Measurements from ENCODE around the gene TFAM.

DNA sequence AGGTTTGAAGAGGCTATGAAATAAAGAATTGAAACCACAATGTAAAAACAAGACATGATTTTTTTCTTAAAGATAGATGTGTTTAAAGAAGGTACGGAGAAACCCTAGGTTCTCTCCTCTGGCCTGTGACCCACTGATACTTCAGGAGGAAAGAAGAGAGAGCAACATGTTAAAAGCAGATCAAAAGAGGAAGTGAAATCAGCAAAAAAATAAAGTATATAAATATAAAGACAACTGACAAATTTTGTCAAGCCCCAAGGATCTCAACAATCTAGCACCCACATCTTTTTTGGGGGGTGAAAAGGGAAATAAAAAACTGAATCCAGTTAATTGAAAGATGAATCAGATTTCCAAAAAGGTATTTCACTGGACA lies 111.4 kb upstream of the ASAH2 start:
- PRO-cap, result no peak
- RAMPAGE, long total RNA, 2 experiments, result no peak in any of the 2 experiments

- PRO-cap, result no peak
- RAMPAGE, long total RNA, 2 experiments, result no peak in any of the 2 experiments
Observed at GRCh38 chr10:50400649-50401086, 149.4 kb upstream of the ASAH2 start.

GRCh38 chr10:50619678-50620673 lies 3.8 kb downstream of the SGMS1 start:
- PRO-cap, result no peak
- RAMPAGE, long total RNA, 2 experiments, result no peak in any of the 2 experiments

- PRO-cap, result unidirectional peak, plus-strand start at chr10:50622412
- RAMPAGE, long total RNA, 2 experiments, result no peak in any of the 2 experiments
Observed at GRCh38 chr10:50621651-50622673, 1.8 kb downstream of the SGMS1 start.

DNA sequence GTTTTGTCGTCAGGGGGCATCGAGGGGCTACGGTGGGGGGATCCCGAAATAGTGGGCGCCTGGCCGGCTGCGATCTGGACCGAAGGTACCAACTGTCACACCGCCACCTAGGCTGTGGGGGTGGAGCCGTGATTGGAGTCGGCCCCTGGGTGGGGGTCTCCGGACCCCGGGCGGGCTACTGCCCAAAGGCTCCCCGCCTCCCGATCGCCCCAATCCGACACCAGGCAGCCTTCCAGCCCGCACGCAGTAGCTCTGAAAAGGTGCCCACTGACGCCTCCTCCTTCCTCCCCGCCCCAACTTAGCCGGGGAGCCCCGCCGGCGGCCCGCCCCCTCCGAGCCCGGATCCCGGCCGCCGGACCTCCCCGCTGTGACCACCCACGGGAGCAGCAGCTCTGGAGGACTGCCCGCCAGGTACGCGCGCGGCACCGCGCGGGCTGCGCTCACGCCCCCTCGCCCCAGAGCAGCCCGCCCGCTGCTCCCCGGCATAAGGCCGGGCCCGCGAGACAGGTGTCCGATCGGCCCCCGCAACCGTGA lies 548 bp downstream of the SGMS1 start:
- PRO-cap, result bidirectional peak, plus-strand start outside the sequence, minus-strand start at position 254 of the sequence
- RAMPAGE, long total RNA, 2 experiments, result no peak in any of the 2 experiments

- PRO-cap, result bidirectional peak, plus-strand start at chr10:50624951, minus-strand start at chr10:50624981; unidirectional peak, minus-strand start at chr10:50625381
- RAMPAGE, long total RNA, 2 experiments, result start-site peak on the plus strand in 1 of 2 experiments, at chr10:50624943-50624951 at its widest, 27 reads per replicate
Observed at GRCh38 chr10:50624783-50625620, 1.2 kb upstream of the SGMS1 start.

DNA sequence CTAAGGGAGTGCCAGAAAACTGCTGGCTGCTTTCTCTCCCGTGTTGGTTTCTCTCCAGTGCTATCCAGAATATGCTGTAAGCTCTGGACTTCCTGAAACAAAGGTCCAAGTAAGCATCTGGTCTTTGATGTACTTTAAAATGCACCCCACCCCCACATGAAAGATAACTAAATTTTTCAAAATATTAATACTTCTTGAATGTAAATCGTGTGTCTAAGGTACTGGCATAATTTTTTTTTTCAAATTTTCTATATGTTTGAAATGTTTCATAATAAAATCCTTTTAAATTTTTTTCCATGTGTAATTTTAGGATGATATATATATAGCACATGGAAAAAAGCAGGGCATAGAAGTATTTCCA lies 2.2 kb upstream of the SGMS1 start:
- PRO-cap, result no peak
- RAMPAGE, long total RNA, 2 experiments, result no peak in any of the 2 experiments

DNA sequence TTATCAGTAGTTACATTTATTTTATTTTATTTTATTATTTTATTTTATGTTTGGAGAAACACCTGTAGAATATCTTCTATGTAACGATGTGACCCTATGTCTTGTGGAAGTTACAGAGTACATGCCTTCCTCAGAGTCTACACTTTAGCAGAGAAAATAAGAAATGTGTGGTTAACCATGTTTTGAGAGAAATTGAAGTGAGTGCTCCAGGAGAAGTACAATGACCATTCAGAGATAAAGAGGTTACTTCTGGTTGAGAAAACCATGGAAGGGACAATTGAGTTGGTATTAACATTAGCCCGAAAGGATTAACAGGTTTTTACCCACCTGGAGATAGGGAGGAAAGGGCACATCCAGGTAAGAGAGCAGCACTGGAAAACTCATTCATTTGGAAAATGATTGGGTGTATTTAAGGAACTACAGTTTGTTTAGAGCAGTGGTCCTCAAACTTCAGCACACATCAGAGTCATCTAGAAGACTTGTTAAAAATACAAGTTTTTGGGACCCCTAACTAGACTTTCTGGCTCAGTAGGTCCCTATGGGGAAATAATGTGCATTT lies 191.3 kb downstream of the PRKG1 start:
- PRO-cap, result no peak
- RAMPAGE, long total RNA, 2 experiments, result no peak in any of the 2 experiments

DNA sequence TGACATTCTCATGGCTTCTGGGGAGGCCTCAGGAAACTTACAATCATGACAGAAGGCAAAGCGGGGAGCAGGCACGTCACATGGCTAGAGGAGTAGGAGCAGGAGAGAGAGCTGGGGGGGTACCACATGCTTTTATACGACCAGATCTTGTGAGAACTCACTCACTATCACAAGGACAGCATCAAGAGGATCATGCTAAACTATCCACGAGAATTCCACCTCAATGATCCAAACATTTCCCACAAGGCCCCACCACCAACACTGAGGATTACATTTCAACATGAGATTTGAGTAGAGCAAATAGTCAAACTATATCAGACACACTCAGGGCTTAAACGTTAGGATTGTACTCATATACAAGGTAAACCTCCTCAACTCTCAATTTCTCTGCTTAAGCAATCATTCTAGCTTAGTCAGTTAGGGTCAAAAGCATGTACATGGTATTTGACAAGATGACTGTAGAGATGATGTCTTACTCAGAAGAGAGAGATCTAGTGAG lies 269.9 kb downstream of the PRKG1 start:
- PRO-cap, result no peak
- RAMPAGE, long total RNA, 2 experiments, result no peak in any of the 2 experiments

DNA sequence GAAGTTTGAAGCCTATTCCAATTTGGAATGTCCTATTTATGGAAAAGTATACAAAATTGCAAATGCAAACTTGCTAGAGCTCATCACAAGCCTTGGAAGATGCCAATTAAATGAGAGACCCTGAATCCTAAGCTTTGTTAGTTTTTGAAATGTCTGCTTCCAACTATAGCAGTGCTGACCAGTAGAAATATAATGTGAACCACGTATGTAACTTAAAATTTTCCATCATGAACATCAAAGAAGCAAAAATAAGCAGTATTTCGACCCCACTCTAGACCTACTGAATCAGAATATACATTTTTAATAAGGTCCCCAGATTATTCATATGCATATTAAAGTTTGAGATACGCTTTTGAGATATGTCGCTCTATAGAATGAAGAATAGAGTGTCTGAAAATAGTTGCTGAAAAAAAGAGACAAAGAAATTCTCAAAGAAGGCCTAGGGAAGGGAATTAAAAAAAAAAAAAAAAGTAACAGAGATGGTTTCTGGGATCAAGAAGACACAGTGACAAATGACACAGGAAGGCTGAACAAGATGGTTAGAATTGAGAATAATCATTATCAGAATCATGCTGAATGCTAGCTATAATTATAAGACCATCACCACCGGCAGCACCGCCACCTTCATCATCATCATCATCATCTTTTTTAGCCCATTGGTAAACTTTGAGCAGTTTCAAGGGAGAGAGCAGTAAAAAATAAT lies 39.6 kb downstream of the CSTF2T start:
- PRO-cap, result no peak
- RAMPAGE, long total RNA, 2 experiments, result no peak in any of the 2 experiments

- PRO-cap, result no peak
- RAMPAGE, long total RNA, 2 experiments, result no peak in any of the 2 experiments
Observed at GRCh38 chr10:52168048-52168671, 145.9 kb upstream of the DKK1 start.

DNA sequence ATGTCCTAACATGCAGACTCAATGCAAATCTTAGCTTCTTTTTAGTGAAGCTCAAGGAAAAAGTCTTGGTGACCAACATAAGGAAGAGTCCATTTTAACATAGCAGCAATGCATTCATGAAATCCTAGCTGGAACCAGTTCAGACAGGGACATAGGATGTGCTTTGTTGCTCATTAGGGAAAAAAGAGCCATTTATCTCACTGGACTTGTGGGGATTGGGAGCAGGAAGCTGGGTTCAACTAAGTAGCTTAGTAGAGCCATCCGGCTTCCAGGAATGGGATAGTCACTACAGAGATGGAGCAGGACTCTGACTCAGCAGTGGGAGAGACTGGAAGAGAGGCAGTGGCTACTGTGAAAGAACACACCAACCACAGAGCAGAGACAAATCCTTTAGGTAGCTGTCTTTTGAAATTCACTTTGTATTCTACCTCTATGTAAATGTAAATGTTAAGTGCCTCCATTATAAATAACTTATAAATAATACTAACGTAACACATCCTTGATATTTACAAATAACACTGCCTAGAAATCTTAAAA lies 100.6 kb upstream of the DKK1 start:
- PRO-cap, result no peak
- RAMPAGE, long total RNA, 2 experiments, result no peak in any of the 2 experiments

DNA sequence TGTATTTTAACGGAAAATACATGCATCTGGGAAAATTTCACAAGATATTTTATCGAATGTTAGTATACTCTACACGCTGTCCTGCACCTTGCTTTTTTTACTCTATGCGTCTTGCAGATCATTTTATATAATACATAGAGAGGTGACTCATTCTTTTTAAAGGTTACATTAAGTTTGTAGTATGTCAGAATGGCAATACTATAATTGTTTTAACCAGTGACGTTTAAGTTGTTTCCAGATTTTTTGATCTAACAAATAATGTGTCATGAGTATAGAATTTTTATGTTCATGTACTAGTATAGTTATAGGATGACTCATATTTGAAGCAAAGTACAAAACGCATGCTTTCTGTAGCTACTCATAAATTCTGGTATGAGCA lies 4.8 kb downstream of the DKK1 start:
- PRO-cap, result no peak
- RAMPAGE, long total RNA, 2 experiments, result no peak in any of the 2 experiments

DNA sequence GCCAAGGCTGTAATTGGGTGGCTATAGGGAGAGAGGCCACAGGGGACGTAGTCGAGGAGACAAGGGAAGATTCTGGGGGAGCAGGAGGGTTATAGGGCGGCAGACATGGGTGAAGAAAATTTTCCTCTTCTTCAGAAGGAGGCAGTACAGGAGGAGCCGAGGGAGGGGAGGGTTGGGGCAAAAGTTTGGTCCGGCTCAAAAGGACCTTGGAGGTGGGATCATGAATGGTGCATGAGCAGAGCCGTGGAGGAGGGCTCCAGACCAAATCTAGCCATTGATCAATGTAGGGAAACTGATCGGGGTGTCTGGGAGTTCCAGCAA lies 180.8 kb upstream of the MBL2 start:
- PRO-cap, result no peak
- RAMPAGE, long total RNA, 2 experiments, result no peak in any of the 2 experiments

GRCh38 chr10:57992494-57993290 lies 275.0 kb downstream of the IPMK start:
- PRO-cap, result no peak
- RAMPAGE, long total RNA, 2 experiments, result no peak in any of the 2 experiments

- PRO-cap, result no peak
- RAMPAGE, long total RNA, 2 experiments, result no peak in any of the 2 experiments
Observed at GRCh38 chr10:58279717-58280766, 11.1 kb downstream of the CISD1 start.

- PRO-cap, result no peak
- RAMPAGE, long total RNA, 2 experiments, result no peak in any of the 2 experiments
Observed at GRCh38 chr10:58384002-58384583, 1.1 kb upstream of the TFAM start.

GRCh38 chr10:58384833-58385817 lies at the start of gene TFAM:
TSS of gene TFAM (plus strand) at chr10:58385410.
- PRO-cap, result bidirectional peak, plus-strand start at chr10:58385410, minus-strand start at chr10:58385277
- RAMPAGE, long total RNA, 2 experiments, result start-site peak on the plus strand in 2 of 2 experiments, at chr10:58385422-58385462 at its widest, 244 to 377 reads per replicate

- PRO-cap, result bidirectional peak, plus-strand start at chr10:58513897, minus-strand start at chr10:58513806
- RAMPAGE, long total RNA, 2 experiments, result no peak in any of the 2 experiments
Observed at GRCh38 chr10:58513623-58514139, 1.0 kb downstream of the BICC1 start.

GRCh38 chr10:59019050-59019408 lies 157.4 kb upstream of the PHYHIPL start:
- PRO-cap, result no peak
- RAMPAGE, long total RNA, 2 experiments, result no peak in any of the 2 experiments